Skin of body (tissue), 2 donors: ENCODE results near the genes PHETA2 and ARFGAP3.

DNA sequence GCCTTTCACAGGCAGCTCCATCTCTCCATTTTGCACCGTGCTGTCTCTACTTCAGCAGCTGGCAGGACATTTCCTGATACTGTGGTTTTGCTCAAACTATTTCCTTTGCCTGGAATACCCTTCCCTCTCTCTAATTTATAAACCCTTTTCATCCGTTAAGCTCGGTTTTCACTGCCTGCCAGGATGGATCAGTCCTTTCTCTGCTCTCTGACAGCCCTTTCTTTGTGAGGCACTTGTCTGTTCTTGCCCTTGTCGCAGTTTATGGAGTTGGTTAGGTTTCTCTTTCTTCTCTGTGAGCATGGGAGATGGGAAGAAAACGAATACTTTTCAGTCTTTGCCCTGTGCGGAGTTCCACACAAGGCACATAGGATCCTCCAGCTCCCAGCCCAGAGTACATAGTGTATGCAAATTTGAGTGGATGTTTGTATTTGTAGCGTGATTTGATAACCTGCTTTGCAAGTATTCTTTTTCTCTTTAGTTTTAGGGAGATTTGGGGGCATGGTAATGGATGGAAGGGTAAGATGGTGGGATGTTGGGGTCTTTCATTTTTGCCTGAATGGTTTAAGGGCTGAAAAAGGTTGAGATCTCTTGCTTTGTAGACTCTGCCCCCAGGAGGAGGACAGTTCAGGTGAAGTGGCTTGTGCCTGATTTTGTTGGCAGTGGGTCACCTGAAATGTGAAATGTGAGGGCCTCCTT, 13.9 kb downstream of the SREBF2 start:
- RAMPAGE, long total RNA, result no peak

DNA sequence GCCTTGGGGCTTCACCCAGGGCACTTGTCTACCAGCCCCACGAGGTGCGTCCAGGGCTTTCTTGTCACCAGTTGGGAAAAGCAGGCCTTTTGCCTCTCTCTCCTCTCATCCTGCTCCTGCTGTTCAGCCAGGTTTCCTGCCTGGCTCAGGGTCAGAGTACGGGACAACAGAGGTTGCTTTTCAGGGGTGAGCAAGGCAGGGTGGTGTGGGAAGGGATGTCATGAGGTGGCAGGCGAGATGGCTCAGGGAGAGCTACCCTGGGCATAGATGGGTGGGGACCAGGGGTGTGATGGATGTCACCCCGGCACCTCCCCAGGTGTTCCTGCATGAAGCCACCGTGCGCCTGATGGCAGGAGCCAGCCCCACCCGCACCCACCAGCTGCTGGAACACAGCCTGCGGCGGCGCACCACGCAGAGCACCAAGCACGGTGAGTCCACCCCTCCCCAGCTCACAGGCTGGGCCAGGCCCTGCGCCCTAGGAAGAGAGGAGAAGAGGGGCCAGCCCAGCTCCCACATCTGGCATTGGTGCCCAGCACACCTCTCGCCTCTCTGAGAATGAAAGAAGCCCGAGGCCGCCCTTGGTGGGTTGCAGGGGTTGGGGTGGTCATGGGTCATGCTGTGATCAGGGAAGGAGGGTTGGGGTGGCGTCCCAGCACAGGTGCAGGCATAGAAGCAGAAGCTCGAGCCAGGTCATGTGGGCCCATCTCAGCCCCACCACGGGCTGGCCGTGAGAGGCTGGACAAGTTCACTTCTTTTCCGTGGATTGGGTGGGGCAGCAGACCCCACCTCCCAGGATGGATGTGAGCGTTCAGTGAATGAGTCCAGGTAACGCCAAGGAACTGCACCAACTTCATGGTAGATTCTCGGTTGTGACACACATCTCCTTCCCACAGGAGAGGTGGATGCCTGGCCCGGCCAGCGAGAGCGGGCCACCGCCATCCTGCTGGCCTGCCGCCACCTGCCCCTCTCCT, 10.0 kb downstream of the SHISA8 start:
- RAMPAGE, long total RNA, result no peak

GRCh38 chr22:41910100-41910445, 4.8 kb downstream of the SHISA8 start:
- RAMPAGE, long total RNA, result no peak

DNA sequence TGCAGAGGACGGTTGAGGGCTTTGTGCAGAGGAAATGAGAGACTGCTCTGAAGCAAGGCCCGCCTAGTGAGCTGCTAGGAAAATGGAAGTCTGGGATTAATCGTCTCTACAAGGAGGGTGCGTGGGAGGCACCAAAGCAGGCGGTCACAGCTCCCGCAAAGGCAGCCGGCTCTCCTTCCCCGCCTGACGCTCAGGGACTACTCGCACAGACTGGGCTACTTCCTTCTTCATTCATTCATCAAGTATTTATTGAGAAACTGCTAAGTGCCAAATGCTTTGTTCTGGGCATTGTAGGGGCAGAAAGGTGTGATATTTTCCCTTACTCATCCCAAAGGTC, 463 bp upstream of the NAGA start:
- RAMPAGE, long total RNA, result no peak

GRCh38 chr22:42073903-42075298, at the start of gene PHETA2:
Gene PHETA2, plus strand, starts transcription at chr22:42074248.
- RAMPAGE, long total RNA, result no peak

- RAMPAGE, long total RNA, result no peak
These were observed 11.8 kb downstream of the CYP2D6 start for GRCh38 chr22:42118609-42119363.

DNA sequence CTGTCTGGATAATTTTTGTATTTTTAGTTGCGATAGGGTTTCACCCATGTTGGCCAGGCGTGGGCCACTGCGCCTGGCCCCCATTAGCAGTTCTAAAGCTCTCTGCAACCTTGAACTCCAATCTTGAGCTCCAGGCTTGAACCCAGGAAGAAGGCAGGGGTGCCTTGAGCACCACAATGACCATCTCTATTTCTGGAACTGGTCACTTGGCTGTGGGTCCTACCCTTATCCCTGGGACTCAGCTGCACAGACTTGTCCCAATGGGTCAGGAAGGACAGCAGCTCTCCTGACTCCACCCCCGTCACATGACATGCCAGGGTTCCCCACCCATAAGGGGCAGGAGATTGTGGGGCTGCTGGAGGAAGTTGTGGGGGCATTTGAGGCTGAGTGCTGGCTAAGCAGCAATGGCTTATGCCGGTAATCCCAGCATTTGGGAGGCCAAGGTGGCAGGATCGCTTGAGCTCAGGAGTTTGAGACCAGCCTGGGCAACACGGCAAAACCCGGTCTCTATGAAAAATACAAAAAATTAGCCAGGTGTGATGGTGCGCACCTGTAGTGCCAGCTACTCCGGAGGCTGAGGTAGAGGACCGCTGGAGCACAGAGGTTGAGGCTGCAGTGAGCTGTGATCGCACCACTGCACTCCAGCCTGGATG, 56.2 kb downstream of the NFAM1 start:
- RAMPAGE, long total RNA, result no peak

GRCh38 chr22:42397197-42398061, 34.8 kb downstream of the NFAM1 start:
- RAMPAGE, long total RNA, result no peak

GRCh38 chr22:42412609-42413526, 19.3 kb downstream of the NFAM1 start:
- RAMPAGE, long total RNA, result no peak

GRCh38 chr22:42612638-42613326, 1.9 kb downstream of the POLDIP3 start:
- RAMPAGE, long total RNA, result no peak

DNA sequence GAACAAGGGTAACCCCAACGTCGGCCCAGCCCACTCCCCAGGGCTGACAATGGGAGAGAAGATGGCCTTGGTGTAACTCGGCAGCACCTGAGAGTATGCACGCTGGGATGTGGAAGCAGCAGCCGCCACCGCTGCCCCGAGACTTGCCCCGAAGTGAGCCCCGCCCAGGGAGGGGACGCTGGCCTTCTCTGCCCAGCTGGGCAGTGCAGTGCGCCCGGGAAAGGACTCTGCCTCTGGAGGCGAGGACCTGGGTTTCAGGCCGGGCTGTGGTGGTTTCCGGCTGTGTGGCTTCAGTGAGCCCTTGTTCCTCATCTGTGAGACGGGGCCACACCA, 8.6 kb upstream of the POLDIP3 start:
- RAMPAGE, long total RNA, result no peak

- RAMPAGE, long total RNA, result no peak
These were observed 9.0 kb upstream of the POLDIP3 start for GRCh38 chr22:42623661-42624186.

- RAMPAGE, long total RNA, result no peak
These were observed 12.9 kb upstream of the CYB5R3 start for GRCh38 chr22:42661943-42662564.

DNA sequence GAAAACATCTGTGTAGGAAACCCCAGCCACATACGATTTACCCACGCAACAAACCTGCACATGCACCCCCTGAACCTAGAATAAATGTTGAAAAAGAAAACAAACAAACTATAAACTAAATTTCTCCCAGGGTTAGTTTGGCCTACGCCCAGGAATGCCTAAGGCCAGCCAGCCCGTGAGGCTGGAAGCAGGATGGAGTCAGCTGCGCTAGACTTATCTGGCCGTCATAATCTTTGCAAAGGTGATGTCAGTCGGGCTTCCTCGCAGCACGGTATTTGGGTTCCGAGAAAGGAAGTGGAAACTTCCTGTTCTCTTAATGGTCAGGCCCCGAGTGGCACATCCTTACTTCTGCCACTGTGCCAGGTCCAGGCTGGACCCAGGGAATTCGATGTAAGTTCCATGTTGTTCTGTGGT, 22.1 kb upstream of the CYB5R3 start:
- RAMPAGE, long total RNA, result no peak

GRCh38 chr22:42680507-42681006, 31.4 kb upstream of the CYB5R3 start:
- RAMPAGE, long total RNA, result no peak

DNA sequence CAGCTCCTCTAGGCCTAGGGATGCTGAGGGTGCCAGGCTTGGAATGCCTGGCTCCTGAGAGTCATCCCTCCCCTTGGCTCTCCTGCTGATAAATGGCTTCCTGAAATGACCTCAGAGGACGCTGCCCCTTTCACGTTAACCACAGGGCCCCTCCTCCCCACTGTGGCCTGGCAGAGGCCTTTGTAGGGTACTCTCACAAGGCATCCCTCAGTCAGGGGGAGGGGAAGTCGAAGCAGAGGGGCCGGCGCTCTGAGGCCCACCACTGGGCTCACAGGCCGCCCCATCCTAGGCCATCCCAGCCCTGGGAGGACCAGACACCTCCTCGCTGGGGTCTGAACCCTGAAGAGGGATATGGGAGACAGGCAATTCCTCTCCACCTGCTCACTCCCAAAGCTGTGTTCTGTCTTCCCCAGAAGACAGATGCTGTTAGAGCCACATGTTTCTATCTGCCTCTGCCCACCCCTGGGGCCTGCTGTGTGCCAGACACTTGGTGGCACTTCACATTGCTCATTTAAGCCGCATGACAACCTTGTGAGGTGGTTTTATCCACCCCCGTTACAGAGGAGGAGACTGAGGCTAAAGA, 50.9 kb downstream of the ARFGAP3 start:
- RAMPAGE, long total RNA, result no peak

GRCh38 chr22:42856852-42857801, at the start of gene ARFGAP3:
Gene ARFGAP3, minus strand, starts transcription at chr22:42857273.
- RAMPAGE, long total RNA, result no peak

DNA sequence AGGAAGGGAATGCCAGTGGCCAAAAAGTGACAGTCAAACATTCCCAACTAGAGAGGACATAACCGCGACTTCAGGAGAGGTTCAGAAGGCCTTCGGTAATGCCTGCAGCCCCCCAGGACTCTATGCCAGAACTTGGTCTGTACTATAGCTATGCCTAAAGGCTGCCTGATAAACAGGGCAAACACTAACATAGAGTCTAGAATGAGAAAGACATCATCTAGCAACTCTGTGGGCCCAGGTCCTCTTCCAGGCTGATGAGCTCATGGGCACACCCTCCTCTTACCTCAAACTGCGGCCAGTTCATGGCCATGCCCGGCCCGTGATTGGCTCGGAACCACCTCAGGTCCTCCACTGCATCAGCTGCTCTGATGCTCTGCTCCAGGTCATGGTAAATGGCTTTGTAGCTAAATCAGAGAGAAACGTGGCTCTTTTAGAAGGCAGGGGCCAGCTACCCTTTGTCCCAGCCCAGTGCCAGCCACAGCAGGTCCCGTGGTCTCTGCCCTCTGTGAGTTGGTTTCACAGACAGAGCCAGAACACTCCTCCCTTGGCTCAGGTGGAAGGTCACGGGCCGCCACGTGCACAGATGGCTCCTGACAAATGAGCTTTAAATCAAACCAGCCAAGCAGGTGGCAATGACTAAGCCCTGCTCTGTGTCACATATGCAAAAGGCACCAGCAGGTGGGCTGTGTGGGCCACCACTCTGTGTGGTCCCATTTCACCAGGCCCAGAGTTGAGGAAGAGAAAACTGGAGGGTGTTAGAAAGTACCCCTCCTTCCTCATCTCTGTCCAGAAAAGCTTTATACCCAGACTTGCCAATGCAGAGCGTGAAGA, 25.0 kb upstream of the ARFGAP3 start:
- RAMPAGE, long total RNA, result no peak

GRCh38 chr22:42889119-42889886, 32.2 kb upstream of the ARFGAP3 start:
- RAMPAGE, long total RNA, result no peak

- RAMPAGE, long total RNA, result no peak
These were observed 35.6 kb upstream of the ARFGAP3 start for GRCh38 chr22:42892345-42893430.